Fallopian tube (tissue), 1 donor: Measurements from ENCODE around the gene ABCC8.

DNA sequence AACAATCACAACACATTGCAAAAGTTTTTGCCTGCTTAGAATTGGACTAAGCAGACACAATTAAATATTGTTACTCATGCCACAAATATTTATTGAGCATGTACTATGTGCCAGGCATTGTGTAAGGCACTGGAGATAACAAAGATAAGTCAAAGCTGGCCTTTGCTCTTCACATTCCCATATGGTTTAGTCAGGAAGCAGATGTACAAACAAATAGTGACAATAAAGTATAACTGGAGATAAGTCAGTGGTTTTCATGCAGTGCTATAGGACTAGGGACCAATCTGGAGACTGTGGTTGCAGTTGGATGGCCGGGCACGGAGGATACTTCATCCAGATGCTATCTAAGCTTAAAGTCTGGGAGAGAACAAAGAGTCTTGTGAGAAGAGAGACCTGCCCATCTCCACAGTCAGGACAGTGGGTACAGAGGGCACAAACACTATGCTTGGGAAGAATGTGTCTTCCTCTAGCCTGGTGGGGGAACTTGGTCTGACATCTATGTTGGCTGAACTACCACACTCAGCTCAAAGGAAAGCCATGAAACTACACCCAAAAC lies 550.8 kb downstream of the INSC start:
- PRO-cap = no peak

GRCh38 chr11:15727199-15727459 lies 612.4 kb downstream of the INSC start:
- PRO-cap = no peak

DNA sequence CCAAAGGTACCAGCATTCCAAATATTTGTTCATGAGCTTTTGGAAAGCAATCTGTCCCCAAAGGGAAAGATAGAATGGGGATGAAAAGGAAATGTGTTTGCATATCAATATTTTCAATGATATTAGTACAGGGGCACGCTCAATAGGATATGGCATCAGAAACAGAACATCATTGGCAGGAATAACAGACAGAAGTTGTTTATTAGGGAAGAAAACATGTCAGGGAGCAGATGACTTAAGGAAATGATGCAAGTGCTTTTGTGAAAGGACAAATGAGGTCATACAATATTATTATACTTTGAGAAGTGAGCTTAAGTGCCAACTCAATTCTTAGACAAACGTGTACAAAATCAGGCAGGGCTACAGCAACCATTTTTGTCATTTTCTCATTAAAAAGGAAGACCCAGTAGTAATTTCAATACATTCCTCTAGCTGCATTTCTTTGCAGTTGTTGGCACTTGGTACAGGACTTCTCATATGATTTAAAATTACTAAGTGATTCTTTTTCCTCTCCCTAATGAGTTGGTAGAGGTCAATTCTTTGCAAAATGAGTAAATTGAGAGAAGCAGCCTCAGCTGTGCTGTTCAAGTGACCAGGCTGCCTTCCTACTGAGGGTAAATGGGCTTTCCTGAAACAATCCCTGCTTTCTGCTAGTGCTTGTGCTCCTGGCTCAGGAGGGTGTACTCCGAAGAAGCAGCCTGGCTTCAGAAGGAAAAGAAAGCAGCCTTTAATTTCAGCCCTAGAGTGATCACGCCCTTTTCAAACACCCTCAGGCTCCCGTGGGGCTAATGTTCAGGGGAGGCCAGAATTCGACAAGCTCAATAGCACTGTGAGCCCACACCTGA lies 388.2 kb downstream of the SOX6 start:
- PRO-cap = no peak

GRCh38 chr11:16184641-16184930 lies 171.8 kb downstream of the SOX6 start:
- PRO-cap = no peak

DNA sequence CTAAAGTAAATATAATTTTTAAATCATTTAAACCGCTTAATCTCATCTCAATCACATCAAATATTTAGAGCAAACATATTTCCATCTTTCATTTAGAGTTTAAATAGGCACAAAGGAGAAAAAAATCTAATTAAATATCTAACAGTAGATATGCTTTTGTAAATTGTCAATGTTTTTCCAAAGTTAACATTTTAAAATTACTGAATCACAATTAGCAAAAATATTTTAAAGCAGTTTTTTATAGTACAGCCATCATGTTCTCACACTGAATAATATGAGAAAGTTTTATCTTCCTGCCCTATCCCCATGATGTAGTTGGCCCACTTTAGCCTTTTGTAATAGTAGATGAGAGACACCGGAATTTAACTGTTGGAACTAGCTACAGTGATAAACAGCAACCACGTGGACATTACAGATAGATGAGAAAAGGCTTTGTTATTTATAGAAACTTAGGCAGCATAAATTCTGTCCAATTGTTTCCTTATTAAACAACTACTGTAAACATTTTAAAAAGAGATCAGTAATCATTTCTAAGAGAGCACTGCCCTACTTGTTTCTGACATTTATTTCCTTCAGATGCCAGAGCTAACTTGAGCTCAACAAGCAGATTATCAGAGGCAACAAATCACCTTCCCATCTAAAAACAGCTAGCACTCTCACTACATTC lies 63.3 kb downstream of the SOX6 start:
- PRO-cap = no peak

DNA sequence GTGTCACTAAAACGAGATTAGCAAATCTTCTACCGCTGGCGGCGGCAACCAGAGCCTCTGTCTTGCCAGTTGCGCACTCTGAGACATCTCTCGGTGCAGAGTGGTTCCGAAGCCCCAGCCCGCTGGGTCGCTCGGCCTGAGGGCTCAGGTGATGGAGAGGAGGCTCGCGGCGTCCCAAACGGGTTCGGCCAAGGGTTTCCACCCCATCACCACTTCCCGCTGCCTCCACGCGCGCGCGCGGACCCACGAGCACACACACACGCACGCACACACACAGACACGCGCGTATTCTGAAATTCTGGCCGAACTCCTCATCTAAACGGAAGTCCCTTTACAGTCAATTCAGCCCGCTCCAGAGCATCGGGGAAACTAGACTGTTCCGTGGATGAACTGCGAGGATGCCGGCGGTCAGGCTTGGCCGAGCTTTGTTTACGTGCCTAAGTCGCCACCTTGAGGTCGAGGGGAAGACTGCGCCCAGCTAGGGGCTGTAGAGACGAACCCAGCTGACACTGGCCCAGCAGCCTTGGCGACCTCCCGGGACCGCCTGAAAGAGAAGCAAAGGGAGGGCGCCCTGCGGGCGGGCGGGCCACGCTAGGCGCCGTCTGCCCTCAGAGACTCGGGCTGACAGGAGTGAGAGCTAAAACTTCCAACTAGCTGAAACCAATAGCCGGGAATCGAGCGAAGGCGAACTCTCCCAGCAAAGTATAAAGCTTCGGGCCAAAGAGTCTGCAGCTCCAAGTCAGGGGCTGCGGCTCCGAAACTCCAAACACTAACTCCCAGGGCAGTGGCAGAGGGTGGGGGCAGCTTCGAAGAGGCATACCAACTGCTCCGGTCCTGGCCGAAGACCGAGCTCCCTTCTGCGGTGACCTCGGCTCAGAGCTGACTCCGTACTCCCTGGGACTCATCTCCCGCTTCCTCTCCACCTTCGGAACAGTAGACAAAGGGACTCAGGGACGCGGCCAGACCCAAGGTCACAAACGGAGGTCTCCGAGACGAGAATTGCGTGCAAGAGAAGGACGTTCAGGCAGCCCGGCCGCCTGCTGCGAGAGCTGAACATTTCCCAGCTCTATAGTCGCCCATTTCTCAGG lies 124.7 kb upstream of the C11orf58 start:
- PRO-cap = bidirectional peak, plus-strand start at position 558 of the sequence, minus-strand start at position 371 of the sequence

GRCh38 chr11:16788542-16788899 lies 50.1 kb downstream of the C11orf58 start:
- PRO-cap = no peak

GRCh38 chr11:16801064-16801448 lies 62.6 kb downstream of the C11orf58 start:
- PRO-cap = no peak

DNA sequence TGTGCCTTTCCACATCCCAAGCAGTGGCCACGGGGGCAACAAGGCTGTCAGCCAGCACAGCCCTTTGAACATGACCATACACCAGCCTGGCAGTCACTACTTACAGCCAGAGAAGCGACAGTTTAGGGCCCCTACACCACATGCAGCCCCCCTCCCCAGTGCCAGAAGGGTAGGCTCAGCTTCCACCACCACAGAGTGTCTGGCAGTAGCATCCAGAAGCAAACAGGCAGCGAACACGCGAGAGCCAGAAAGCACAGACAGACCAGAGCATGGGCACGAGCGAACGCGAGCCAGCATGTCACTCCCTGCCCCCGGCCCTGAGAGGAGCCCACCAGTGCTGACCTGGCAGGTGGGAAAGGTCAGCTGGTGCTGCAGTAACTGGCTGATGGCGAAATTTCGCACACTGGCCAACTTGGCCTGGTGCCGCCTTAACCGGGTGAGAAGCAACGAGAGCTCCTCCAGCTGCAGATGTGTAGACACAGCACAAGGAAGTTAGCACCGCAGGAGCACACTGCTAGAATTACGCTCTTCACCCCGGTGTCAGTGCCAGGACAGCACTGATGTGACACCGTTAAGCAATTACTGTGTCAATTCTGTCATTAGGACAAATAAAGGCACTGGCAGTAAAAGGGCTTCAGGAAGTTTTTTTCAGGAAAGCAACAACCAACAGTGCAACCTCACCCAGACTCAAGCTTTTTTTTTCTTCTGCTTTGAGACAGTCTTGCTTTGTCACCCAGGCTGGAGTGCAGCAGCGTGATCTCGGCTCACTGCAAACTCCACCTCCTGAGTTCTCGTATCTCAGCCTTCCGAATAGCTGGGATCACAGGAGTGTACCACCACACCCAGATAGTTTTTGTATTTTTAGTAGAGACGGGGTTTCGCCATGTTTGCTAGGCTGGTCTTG lies 76.6 kb downstream of the C11orf58 start:
- PRO-cap = no peak

GRCh38 chr11:16841420-16841943 lies 103.0 kb downstream of the C11orf58 start:
- PRO-cap = no peak

GRCh38 chr11:16899851-16900123 lies 114.4 kb downstream of the PLEKHA7 start:
- PRO-cap = no peak

GRCh38 chr11:17011473-17012754 lies 2.3 kb downstream of the PLEKHA7 start:
- PRO-cap = no peak

DNA sequence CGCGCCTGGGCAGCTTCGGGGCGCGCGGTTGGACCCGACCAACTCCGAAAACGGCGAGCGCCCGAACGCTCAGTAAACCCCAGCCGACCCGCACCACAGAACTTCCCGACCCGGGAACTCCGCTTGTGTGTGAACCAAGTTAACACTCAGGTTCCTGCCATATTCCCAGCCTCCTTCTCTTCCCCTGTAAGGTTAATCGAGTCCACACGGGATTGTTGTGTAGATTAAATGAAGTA lies 440 bp upstream of the PLEKHA7 start:
- PRO-cap = no peak

DNA sequence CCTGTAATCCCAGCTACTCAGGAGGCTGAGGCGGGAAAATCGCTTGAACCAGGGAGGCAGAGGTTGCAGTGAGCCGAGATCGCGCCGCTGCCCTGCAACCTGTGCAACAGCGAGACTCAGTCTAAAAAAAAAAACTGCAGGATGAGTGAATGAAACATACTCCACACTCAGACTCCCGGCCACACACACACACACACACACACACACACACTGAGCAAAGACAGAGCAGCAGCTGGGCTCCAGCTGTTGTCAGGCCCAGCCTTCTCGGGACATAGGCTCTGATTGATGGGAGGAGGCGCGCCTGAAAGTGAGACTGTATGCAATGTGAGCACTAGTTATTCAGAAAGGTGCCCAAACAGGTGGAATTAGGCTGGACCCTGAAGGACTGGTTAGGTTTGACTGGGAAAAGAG lies 1.5 kb upstream of the PLEKHA7 start:
- PRO-cap = no peak

DNA sequence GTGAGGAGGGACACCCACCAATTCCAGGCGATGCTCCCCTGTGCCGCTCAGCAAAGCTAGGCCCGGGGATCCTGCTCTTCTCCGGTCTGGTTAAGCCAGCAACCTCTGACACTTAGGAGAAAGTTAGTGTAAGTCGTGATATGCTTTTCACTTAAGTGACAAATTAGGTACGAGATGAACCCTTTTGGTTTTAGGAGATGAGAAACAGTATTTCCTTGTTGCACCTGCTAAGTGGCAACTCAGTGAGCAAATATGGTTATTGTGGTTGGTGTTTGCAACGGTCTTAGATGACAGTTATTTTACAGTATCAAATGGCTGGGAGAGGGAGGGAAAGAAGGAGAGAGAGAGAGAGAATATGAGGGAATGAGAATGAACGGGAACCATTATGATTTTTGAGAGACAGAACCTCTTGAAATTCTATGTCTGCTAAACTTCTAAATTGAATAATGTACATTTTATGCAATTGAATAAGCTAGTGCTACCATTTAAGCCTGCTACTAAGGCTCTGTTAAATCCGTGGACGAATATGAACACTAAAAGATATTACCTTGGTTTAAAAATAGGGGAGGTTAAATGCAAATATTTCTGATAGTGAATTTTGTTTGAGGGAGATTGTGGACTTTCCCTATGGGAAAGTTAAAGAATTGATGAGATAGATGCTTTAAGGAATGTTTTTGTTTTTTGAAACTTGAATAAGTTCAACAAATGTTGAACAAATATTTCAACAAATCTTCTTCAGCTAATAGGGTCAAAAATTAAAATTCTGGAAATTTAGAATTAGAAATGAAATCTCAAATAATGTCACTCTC lies 835 bp downstream of the NUCB2 start:
- PRO-cap = unidirectional peak, minus-strand start at position 114 of the sequence; unidirectional peak, minus-strand start at position 233 of the sequence

- PRO-cap = no peak
Observed at GRCh38 chr11:17413305-17414072, 25.0 kb upstream of the KCNJ11 start.

- PRO-cap = unidirectional peak, minus-strand start at chr11:17476845
Observed at GRCh38 chr11:17476287-17477223, at the start of gene ABCC8. TSS of gene ABCC8 (minus strand) at chr11:17476845.

DNA sequence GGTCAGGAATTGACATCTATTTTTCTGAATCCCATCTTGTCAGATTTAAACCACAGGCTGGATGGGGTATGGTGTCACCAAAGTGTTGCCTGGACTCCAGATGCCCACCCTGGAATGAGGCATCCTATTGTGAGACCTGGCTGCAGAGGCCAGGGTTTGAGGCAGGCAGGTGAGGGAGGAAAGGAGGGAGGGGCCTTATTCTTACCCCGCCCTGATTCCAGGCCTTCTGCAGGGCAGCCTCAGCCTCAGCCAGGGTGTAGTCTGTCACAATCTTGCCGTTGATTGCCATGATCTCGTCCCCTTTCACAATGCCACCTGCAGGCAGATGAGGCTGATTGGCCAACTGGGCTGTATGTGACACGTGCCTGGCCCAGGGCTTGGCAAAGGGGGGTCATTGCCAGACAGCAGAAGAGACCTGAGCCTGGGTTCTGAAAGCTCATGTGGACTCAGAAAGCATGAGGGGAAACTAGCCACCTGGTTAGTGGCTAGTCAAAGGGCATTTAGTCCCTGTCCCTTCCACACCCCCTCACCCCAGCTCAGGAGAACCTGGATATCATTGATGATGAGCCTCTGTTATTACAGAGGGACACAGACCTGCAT lies 21.4 kb upstream of the ABCC8 start:
- PRO-cap = no peak

GRCh38 chr11:17687764-17688522 lies 31.4 kb upstream of the MYOD1 start:
- PRO-cap = no peak

DNA sequence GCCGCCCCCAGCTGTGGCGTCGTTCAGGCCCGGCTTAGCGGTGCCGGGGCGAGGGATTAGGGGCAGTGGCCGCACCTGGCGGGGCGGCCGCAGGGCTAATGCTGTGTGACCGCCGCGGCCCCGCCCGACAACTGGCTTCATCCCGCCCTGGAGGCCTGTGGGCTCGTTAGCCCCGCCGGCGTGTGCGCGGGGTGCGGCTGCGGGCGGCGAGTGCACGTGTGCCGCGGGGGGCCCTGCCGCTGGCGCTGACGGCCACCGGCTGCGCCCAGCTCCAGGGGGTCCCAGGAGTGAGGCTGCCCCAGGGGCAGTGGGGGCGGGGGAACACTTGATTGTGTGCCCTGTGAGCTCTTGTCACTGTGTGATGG lies 23.4 kb upstream of the MYOD1 start:
- PRO-cap = no peak